HT-29 (cell line): ENCODE measurements around a stretch of chr12.

GRCh38 chr12:112283954-112284712 lies 98.1 kb downstream of the HECTD4 start:
- RAMPAGE, long total RNA: no peak

DNA sequence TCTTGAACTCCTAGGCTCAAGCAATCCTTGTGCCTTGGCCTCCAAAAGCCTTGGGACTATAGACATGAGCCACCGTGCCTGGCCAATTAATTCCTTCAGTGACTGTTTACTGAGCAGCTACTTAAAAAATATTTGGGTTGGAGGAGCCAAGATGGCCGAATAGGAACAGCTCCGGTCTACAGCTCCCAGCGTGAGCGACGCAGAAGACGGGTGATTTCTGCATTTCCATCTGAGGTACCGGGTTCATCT lies 170.6 kb upstream of the RPH3A start:
- RAMPAGE, long total RNA: no peak

GRCh38 chr12:112972207-112972838 lies 6.0 kb upstream of the OAS2 start:
- RAMPAGE, long total RNA: no peak

- RAMPAGE, long total RNA: no peak
Measured at GRCh38 chr12:113089269-113089899, 32.9 kb downstream of the DTX1 start.

GRCh38 chr12:113103675-113104397 lies 31.7 kb downstream of the RASAL1 start:
- RAMPAGE, long total RNA: no peak

- RAMPAGE, long total RNA: no peak
Measured at GRCh38 chr12:113232287-113232849, 11.1 kb downstream of the TPCN1 start.

GRCh38 chr12:113236470-113237248 lies 15.4 kb downstream of the TPCN1 start:
- RAMPAGE, long total RNA: no peak

- RAMPAGE, long total RNA: no peak
Measured at GRCh38 chr12:113467821-113468435, 3.7 kb downstream of the LHX5 start.

GRCh38 chr12:113507162-113507611 lies 35.5 kb upstream of the LHX5 start:
- RAMPAGE, long total RNA: no peak

DNA sequence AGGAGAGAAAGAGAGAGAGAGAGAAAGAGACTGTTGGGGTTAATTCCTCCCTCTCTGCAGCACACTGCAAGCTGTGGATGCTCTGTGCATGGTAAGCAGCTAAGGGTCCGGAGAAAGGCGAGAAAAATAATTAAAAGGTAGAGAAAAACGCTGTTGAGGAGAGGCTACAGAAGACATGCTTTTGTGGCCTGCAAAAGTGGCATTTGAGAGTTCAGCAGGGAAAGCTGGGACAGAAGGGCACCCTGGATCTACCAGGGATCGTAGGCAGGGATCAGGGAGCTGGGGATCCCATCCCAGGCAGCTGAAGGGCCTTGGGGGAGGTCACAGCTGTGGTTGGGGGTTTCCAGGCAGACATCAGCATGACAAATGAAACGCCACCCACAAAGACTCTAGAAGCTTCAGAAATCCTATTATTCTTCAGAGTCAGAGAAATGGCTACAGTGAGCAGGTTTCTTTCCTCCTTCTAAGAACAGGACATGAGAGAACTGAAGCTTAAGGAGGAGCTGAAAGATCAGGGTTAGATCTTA lies 104.5 kb downstream of the RBM19 start:
- RAMPAGE, long total RNA: no peak

DNA sequence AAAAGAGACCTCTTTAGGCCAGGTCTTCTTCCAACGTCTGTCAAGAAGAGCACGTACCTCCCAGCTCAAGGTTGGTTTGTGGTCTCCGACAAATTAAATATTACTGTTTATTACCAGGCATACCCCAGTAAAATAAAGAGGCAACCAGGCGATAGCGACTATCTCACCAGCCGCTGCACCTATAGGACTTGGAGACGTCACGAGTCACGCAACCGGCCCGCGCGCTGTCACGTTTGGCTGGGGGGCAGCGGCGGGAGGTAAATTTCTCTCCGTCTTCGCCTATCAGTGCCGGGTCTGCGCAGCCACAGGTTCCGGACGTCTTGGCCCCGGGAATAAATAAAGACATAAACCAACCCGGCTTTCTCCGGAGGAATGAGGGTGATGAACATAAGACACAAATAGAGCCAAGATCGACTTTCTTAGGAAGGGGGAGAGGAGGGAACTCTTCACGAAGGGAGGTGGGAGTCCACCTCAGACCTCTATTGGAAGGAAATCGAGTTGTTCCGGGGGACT lies 2.0 kb upstream of the TBX5 start:
- RAMPAGE, long total RNA: no peak

- RAMPAGE, long total RNA: no peak
Measured at GRCh38 chr12:114664564-114664956, 19.4 kb downstream of the TBX3 start.

DNA sequence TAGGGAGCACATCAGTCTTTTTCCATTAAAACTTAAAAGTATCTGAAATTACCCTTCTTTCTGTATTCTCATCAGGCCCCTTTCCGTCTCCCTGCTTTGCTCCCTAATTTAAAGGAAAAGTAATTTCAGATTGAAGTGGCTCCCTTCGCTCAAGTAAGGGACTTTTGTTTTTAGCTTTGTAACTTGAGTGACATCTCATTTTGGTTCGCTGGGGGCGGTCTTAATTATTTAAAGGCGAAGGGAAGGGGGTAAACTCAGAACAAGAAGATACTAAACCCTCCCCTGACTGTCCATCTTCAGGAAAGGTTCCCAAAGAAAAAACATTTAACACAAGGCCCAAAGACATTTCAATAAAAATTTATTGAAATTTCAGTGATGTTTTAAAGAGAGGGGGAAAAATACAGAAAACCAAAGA lies 14.1 kb downstream of the TBX3 start:
- RAMPAGE, long total RNA: no peak

DNA sequence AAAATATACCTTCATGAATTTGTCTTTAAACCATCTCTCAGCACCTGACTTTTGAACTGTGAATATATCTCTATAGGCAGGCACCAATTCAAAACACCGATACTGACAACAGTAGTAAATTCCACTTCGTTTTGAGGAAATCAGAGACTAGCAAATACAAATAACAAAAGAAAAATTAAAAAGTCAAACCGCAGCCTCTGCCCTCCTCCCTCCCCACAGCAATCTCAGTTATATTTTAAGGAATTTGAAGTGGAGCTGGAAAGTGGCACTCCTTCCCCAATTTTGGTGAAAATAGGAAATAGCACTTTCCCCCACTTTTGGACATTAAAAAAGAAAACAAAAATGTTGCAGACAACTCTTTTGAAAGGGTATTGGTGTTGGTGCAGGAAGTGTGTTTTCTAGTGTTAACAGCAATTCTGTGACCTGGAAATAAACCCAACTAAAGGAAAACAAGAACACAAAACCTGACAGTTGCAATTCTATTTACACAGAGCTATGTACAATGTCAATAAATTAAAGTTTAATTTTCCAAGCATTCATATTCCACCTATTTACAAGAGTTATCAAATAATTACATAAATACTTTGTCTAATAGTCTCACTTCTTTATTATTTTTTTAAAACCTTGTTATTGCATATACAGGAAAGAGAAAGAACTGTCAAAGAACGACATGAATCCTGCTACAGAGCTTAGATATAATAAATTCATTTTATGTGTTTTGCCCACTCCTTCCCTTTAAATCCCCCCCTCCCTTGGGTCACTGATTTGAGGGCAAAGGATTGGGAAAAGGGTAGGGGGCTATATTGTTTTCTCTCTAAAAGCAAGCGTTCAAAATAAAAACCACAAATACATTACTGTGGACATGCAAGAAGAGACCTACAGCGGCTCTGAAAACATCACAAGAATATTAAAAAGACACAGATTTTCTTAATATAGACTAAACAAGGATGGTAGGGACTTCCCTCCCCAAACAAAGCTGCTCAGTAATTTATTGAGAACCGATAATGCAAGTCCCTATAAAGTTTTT lies 13.3 kb downstream of the TBX3 start:
- RAMPAGE, long total RNA: no peak

GRCh38 chr12:114672829-114673850 lies 10.8 kb downstream of the TBX3 start:
- RAMPAGE, long total RNA: no peak

GRCh38 chr12:114676034-114676565 lies 7.9 kb downstream of the TBX3 start:
- RAMPAGE, long total RNA: no peak

DNA sequence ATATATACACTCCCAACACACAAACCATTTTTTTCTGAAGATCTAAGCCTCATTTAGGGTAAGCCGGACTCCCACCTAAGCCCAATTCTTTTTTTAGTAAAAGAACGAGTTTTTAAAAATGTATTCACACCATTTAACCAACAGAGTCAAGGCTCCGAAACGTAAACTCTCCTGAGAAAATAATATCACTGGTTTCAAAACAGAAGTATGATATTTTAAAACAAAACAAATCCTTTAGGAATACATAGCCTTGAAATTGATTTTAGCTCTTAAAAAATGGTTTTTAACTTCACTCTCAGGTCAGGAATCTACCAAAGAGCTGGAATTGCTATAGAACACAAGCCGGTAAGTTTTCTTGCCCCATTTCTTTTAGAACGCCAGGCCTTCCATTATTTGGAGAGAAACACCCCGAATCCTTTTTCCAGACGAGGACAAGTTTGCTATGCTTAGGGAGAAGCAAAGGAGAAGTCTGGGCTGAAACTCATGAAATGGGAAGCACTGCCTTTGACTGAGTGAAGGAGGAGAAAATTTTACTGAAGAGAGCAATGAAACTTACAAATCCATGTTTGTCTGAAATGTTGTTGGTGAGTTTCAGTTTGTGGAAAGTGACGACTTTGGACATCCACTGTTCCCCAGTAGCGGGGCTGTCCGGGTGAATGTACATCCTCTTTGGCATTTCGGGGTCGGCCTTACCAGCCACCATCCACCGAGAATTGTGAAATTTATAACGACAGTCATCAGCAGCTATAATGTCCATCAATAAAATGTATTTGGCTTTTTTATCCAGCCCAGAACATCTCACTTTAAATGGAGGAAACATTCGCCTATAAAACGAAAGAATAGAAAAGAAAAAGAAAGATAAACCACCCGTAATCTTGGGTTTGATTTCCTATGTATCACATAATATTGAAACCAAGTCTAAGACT lies 3.4 kb downstream of the TBX3 start:
- RAMPAGE, long total RNA: no peak

GRCh38 chr12:114685397-114685829 lies 1.4 kb upstream of the TBX3 start:
- RAMPAGE, long total RNA: no peak

DNA sequence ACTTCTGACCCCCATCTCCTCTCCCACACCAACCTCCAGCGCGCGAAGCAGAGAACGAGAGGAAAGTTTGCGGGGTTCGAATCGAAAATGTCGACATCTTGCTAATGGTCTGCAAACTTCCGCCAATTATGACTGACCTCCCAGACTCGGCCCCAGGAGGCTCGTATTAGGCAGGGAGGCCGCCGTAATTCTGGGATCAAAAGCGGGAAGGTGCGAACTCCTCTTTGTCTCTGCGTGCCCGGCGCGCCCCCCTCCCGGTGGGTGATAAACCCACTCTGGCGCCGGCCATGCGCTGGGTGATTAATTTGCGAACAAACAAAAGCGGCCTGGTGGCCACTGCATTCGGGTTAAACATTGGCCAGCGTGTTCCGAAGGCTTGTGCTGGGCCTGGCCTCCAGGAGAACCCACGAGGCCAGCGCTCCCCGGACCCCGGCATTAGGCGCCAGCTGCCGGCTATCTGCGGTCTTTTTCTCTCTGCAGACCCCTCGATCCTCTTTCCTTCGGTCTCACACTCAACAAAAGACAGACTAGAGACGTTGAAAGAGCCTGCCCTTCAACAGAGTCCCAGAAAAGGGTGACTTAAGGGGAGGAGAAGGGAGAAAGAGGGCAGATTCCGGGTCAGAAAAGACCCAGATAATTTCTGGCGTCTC lies 3.0 kb upstream of the TBX3 start:
- RAMPAGE, long total RNA: no peak

DNA sequence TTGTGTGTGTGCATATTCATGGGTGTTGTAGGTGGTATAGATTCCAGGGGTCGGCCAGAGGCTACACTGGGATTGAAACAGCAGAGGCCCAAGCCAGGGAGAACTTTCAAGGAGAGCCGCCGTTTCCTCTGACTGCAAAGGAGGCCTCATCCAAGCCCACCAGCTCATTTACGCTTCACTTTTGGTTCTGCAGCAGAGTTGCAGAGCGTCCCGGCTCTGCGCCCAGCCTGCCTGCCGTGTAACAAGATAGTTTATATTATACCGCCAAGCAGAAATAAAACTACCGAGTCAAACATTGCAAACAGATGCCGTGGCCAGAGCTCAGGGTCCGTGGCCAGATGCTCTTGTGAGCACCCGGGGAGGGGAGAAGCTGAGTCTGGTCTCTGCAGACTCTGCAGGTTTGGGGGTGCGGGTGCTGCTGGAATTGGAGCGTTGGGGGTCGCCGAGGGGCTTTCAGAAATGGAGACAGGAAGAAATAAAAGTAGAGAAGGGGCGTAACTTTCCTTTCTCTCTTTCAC lies 60.7 kb upstream of the TBX3 start:
- RAMPAGE, long total RNA: no peak